ENCODE measurements around a stretch of chr2.

DNA sequence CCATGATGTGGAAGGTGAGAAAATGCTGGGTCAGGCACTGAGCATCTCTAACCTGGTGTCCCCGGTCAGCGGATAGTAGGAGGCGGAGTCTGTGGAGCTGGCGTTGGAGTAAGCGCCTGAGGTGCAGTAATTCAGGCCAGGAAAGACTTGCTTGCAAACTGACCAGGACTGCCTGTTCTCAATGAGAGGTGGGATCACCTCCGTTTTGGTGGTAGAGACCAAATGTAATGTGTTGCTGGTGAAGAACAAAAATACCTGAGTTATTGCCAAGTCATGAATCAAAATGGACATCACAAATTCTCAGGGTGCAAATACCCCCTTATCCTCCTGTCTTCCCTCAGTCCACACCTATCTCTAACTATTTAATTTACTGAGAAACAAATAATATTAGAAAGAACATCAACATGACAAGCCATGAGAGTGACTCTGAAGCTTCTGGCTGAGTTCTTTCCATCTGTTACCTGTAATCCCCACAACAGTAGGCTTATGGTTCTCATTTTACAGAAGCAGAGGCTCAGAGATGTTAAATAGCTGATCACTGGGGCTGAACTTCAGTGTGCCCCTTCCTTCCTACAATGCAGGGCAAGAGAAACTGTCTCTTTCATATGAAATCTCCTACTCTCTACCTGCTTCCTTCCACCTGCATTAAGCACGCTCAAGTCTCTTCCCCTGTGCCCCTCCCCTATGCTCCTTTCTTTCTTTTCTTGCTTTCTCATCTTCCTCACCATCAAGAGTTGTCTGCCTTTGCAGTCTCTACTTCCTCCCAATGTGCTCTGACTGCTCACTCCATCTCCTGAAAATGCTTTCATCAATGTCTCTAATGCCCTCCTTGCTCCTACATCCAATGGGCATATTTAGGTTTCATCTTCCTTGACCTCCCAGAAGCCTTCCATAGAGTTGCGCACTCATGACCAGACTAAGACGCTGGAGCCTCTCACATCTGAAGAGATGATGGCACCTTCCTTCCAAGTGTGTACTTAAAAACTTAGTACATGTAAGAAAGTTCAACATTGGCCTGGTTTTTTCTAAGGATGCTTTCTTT is 23.9 kb downstream of the APOB start:
- PRO-cap, result no peak
- RAMPAGE, long total RNA, 4 experiments, result no peak in any of the 4 experiments

GRCh38 chr2:21422789-21423039 is 298.9 kb downstream of the TDRD15 start:
- PRO-cap, result no peak
- RAMPAGE, long total RNA, 4 experiments, result no peak in any of the 4 experiments

DNA sequence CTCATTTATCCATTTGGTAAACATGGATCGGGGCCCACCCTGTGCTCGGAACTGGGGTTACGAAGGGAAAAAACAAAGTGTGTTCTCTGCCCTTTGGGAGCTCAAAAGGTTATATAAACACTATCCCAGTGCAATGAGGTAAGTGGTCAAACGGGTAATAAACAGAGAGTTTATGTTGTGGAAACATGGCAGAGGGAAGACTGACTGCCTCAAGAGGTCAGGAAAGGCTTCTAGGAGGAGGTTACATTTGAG is 299.2 kb downstream of the TDRD15 start:
- PRO-cap, result no peak
- RAMPAGE, long total RNA, 4 experiments, result no peak in any of the 4 experiments

- PRO-cap, result no peak
- RAMPAGE, long total RNA, 4 experiments, result no peak in any of the 4 experiments
These were observed 1094.8 kb upstream of the KLHL29 start for GRCh38 chr2:22290251-22290494.

- PRO-cap, result no peak
- RAMPAGE, long total RNA, 4 experiments, result no peak in any of the 4 experiments
These were observed 186.1 kb upstream of the KLHL29 start for GRCh38 chr2:23198773-23199358.

- PRO-cap, result no peak
- RAMPAGE, long total RNA, 4 experiments, result no peak in any of the 4 experiments
These were observed 114.8 kb downstream of the KLHL29 start for GRCh38 chr2:23499652-23500374.

DNA sequence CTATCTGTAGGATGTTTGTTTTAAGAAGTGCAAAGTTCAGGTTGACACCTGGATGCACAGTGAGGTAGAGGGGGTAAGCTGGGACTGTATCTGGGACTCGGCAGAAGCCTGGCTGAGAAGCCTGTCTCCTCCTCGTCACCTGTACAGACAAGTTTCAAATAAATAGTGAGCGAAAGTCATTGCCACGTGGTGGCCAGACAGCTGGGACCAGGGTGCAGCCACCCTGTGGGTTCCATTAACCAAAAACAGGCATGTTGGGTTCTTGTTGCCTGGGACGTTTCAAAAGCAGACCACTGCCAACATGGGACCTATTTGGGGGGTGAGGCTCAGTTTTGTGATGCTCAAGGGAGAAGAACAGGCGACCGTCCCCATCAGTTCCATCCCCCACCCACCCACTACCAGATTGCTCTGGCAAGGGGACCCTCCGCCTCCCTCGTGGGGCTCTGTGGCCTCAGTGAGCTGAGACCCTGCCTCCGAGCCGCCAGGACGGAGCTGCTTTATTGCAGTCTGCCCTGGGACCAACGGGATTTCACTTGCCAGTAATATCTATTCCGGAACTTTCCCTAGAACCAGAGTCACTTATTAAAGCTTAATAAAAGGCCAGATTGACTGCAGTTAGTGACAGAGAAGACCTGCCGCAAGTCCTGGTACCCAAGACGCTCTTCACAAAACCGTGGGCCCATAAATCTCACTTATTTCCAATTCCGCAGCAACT is 146.2 kb downstream of the KLHL29 start:
- PRO-cap, result no peak
- RAMPAGE, long total RNA, 4 experiments, result no peak in any of the 4 experiments

DNA sequence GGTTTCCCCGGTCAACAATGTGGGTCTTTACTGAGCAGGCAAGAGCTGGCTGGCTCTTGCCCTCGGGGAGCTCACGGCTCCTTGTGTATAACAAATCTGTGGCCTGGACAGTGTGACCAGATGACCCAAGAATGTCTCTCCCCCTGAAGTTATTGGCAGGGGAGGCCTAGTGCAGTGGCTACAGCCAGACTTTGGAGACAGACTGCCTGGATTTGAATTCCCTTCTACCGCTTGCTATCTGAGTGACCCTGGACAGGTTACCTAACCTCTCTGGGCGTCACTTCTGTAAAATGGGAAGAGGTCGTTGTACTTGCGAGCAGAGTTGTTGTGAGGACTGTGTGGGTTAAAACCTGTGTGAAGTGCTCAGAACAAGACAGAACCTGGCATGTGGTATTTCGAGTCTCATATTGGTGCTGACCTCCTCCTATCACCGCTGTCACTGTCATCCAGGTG is 179.8 kb downstream of the KLHL29 start:
- PRO-cap, result bidirectional peak, plus-strand start at position 174 of the sequence, minus-strand start at position 83 of the sequence
- RAMPAGE, long total RNA, 4 experiments, result no peak in any of the 4 experiments

GRCh38 chr2:23706622-23707300 is 220.2 kb downstream of the ATAD2B start:
- PRO-cap, result no peak
- RAMPAGE, long total RNA, 4 experiments, result no peak in any of the 4 experiments

DNA sequence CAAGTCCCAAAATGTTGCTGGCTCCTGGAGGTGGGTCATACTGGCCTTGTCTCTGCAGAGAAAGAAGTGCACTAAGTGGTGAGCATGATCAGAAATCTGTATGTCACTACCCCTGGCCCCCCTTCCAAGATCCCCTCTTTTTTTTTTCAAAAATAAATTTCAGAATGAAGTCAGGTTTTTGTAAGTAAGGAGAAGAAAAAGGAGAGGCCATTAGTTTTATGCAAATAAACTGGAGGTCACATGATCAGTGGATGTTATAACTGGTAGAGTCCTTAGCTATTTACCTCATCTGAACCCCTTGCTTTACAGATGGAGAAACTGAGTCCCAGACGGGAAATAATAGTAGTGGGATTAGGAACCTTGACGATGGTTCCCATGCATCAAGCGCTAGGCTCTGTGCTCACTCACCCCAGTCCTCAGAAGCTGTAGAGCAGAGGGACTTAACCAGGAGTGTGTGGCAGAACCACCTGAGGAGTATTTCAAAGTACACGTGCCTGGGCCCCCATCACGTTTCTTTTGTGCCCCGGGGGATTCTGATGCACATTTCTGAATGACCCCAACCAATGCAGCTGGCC is 1.4 kb downstream of the TP53I3 start:
- PRO-cap, result no peak
- RAMPAGE, long total RNA, 4 experiments, result no peak in any of the 4 experiments

DNA sequence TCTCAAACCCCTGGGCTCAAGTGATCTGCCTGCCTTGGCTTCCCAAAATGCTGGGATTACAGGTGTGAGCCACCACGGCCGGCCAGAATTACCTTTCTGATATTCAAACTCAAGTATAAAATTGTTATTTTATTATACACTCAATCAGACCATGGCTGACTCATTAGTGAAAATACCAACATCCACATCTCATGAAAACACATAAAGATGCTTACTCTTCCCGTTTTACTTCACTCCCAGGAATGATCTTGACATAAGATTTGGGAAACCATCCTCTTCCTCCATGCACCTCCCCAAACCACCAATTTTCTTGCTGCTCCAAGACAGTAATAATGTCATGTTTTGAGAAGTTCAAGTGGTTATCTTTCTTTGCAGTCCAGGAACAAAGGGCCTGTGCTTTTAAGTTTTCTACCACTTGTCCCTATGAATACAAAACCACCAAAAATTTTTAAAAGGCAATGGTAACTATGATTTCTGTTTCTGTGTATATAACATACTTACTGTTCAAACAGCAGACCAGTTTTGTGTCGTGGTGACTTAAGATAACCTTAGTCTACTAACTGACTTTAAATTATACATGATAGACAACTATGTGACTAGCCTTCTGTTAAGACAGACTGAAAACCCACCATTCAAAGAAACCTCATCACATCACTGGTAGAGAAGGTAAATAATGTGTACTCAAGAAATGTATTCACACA is 83.0 kb downstream of the FAM228A start:
- PRO-cap, result no peak
- RAMPAGE, long total RNA, 4 experiments, result no peak in any of the 4 experiments

GRCh38 chr2:24275557-24275963 is 84.8 kb downstream of the ITSN2 start:
- PRO-cap, result no peak
- RAMPAGE, long total RNA, 4 experiments, result no peak in any of the 4 experiments

DNA sequence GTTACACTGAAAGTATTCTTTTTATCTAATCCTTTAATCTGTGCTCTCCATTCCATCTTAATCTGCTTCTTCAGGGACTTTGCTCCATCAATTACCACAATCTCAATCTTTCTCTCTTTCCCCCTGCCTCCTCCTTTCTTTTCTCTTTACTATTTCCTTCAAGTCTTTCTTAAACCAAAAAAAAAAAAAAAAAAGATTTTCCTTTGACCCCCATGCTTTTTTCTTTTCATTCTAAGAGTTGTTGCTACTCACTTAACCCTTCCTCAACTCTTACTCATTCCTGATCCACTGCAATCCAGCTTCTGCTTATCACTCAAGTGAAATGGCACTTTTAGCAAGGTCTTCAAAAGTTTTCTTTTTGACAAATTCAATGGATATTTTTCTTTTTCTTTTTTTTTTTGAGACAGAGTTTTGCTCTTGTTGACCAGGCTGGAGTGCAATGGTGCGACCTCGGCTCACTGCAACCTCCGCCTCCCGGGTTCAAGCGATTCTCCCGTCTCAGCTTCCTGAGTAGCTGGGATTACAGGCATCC is 77.4 kb downstream of the ITSN2 start:
- PRO-cap, result no peak
- RAMPAGE, long total RNA, 4 experiments, result no peak in any of the 4 experiments

GRCh38 chr2:24315403-24316090 is 44.8 kb downstream of the ITSN2 start:
- PRO-cap, result no peak
- RAMPAGE, long total RNA, 4 experiments, result no peak in any of the 4 experiments

- PRO-cap, result bidirectional peak, plus-strand start at chr2:24490833, minus-strand start at chr2:24490910
- RAMPAGE, long total RNA, 4 experiments, result no peak in any of the 4 experiments
These were observed 492 bp upstream of the NCOA1 start for GRCh38 chr2:24490458-24491065.

GRCh38 chr2:24524962-24525299 is 33.9 kb downstream of the NCOA1 start:
- PRO-cap, result no peak
- RAMPAGE, long total RNA, 4 experiments, result no peak in any of the 4 experiments

DNA sequence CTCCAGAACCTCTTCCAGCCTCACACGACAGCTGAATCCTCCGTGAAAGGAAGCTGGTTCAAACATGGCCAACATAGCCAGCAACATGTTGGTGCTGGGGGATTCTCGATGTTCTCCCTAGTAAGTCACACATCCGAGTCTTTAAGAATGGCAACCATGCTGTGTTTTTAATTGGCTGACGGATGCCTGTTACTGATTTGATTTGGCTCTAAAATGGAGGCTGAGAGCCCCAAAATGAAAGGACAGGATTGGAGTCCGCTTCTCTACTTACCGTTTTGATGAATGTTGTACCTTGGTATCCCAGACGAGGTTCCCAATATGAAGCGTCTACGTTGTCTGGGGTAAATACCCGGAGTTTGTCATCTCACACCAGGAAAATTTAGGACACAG is 63.6 kb downstream of the NCOA1 start:
- PRO-cap, result no peak
- RAMPAGE, long total RNA, 4 experiments, result no peak in any of the 4 experiments

GRCh38 chr2:24873427-24874509 is 46.3 kb downstream of the ADCY3 start:
- PRO-cap, result bidirectional peak, plus-strand start at chr2:24874000, minus-strand start at chr2:24873849; bidirectional peak, plus-strand start at chr2:24874223, minus-strand start at chr2:24874082
- RAMPAGE, long total RNA, 4 experiments, result no peak in any of the 4 experiments

GRCh38 chr2:24883809-24884301 is 36.2 kb downstream of the ADCY3 start:
- PRO-cap, result unidirectional peak, plus-strand start at chr2:24884181
- RAMPAGE, long total RNA, 4 experiments, result no peak in any of the 4 experiments

- PRO-cap, result no peak
- RAMPAGE, long total RNA, 4 experiments, result no peak in any of the 4 experiments
These were observed 23.3 kb downstream of the ADCY3 start for GRCh38 chr2:24896593-24897227.